Measurements from ENCODE around the genes DUSP28 and GPR35.

DNA sequence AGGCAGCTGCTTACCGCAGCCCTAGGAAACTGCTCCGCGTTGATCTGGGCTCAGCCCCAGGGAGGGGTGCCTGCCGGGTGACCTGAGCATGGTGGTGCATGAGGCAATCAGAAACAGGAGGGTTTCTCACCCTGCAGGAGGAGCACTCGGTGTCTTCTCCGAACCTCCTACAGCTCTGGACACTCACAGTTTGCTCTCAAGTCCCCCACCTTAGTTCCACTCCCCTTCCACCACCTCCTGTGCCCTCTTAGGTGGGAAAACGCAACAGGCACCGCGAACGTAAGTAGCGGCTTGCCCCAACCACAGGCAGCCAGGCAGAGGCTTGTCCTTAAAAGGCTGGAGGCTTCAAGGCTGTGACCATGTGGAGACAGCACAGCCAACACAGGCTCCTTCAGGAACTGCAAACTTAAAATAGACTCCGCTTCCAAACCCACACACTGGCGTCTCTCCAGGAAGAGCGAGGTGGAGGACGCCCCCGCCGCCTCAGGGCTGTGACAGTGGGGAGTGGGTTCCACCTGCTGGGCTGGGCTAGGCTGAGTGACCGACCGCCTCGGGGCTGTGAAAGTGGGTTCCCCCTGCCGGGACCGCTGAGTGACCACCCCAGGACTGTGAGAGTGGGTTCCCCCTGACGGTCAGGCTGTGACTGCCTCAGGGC lies 71.6 kb downstream of the NDUFA10 start:
- RRBS: no CpG with 5 or more reads among the region's 23 CpGs

DNA sequence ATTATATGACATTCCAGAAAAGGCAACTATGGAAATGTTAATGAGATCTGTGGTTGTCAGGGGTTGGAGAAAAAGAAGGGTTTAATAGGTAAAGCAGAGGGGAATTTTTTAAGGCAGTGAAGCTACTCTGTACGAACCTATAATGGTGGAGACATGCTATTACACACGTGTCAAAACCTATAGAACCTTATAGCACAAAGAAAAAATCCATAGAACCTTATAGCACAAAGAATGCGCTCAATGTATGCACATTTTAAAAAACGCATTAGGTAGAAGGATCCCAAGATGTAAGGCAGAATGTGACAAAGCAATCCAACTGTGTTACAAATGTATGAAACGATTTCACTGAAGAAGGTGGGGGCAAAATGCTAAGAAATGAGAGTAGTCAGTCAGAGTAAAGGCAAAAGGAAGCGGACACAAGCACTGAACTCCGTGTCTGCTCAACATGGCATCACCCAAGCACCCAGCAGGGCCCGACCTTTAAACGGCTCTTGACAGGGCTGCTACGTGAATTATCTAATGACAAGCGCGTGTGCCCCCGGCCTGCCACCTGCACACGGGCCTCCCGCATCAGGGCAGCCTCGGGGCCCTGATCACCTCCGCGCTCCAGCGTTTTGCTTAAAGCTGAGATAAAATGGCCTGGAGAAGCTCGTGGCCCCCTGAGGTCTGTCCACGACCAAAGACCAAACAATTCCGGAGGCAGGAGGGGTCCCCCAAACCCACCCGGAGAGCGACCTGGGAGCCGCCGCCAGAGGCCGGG lies 574 bp downstream of the NDUFA10 start:
- RRBS: 6% methylated on average over 1 of the region's 27 CpGs

- RRBS: 8% methylated on average over 4 of the region's 27 CpGs
These were observed 40.3 kb downstream of the COPS9 start for GRCh38 chr2:240095759-240096243.

GRCh38 chr2:240236302-240236928 lies 96.0 kb upstream of the OTOS start:
- RRBS: 20% methylated on average over 2 of the region's 9 CpGs

GRCh38 chr2:240453930-240454953 lies 18.8 kb downstream of the GPC1 start:
- RRBS: 33% methylated on average over 6 of the region's 55 CpGs

- RRBS: 68% methylated on average over 20 of the region's 49 CpGs
These were observed 30.3 kb downstream of the GPC1 start for GRCh38 chr2:240465338-240466598.

DNA sequence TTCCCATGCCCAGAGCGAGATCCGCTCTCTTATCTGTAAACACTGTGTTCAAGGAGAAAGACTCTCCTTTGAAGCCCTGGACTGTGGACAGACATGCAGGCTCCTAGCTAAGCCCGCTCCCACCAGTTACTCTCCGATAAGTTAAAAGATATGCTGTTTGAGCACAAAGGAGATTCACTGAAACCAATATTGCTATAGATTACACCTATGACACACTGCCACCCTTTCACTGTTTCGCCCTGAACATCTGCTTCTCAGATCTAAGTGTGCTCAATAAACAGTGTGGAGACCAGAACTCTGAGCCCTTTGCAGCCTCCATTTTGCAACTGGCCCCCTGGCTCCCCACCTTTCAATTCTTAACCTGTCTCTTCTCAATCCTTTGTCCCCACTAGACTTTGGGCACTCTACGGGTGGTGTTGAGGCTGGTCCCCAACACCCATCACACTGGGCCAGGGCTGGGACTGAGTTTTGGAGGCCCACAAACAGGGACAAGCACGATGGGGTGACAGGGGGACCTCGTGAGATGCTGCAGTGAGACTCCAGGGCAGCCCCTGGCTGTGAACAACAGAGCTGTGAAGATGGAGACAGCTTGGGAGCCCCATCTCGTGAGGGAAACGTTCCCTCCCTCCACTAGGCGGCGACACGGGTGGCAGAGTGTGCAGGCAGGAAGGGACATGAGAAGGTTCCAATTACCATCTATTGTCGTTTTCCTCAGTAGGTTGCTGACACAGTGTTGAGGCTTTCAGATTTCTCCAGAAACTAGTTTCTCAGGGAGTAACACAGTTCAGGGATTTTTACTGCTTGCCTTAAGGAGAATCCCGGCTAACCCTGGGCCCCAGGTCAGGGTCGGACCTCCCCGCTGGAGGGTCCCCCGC lies 1.2 kb downstream of the ANKMY1 start:
- RRBS: 45% methylated on average over 2 of the region's 18 CpGs

GRCh38 chr2:240560061-240561140 lies at the start of gene DUSP28:
Gene DUSP28, plus strand, starts transcription at chr2:240560357.
- RRBS: under 1% methylated on average over 52 of the region's 127 CpGs

DNA sequence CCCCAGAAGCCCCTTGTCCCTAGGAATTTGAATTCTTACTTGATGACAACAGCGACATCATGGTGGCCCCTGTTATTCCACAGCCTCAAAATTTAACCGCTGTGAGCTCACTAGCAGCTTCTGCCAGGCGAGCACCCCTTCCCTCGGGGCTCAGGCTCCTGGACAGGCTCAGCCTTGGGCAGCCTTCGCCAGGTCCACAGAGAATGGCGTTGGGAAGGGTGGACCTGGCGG lies 914 bp upstream of the RNPEPL1 start:
- RRBS: no CpG with 5 or more reads among the region's 7 CpGs

- RRBS: no CpG with 5 or more reads among the region's 15 CpGs
These were observed 7.6 kb upstream of the CAPN10 start for GRCh38 chr2:240578787-240579487.

DNA sequence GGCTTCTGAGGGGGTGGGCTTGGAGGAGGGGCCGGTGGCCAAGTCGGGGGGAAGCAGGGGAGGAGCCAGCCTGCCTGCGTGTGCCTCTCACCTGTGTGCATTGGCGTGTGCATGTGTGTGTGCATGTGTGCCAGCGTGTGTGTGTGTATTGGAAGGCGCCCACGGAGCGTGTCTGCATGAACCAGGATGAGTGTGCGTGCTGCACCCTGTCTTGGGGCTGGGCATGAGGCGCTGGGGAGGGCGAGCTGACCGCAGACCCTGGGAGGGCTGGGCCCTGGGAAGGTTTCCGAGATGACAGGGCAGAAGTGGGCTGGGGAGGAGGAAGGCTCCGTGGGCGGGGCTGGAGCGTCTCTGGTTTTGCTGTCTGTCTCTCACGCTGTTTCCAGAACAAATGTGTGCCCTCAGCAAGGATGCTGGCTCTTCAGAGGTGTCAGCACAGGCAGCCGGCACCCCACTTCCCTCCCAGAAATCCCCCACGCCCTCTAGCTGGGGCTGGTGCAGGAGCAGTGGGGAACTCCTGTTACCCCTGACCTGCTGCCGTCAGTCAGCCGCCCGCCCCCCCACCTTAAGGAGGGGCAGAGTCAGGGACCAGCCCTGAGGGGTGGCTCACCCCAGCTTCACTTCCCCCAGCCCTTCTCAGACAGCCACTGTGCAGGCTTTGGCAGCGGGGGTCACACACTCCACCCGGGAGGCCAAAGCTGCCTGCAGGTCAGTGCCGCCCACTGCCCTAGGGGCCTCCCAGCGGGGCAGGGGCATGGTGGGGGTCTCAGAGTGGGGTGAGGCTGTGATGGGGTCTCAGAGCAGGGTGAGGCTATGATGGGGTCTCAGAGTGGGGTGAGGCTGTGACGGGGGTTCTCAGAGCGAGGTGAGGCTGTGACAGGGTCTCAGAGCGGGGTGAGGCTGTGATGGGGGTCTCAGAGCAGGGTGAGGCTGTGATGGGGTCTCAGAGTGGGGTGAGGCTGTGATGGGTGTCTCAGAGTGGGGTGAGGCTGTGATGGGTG lies at the start of gene GPR35:
Gene GPR35, plus strand, starts transcription at position 620 of the 1,001 bp plus-strand sequence.
- RRBS: no CpG with 5 or more reads among the region's 29 CpGs

- RRBS: no CpG with 5 or more reads among the region's 16 CpGs
These were observed 2.8 kb upstream of the MAB21L4 start for GRCh38 chr2:240898741-240899195.

DNA sequence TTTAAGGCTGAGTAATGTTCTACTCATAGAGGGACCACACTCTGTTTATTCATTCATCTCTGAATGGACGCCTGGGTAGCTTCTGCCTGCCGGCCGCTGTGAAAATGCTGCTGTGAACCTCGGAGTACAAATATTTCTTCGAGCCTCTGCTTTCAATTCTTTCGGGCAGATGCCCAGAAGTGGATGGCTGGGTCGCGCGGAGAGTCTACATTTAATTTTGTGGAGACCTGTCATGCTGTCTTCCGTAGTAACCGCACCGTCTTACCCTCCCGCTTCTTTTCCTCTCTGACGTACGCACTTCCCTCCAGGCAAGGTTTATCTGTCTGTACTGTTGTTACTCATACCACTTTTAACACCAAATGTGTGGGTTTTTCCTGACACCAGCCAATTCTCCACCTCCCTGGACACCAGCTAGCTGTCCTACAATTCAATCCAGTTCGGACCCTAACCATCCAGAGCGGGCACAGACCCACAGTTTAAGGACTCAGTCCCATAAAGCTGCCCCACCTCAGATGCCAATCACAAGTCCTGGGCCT lies 5.8 kb downstream of the CROCC2 start:
- RRBS: no CpG with 5 or more reads among the region's 17 CpGs

GRCh38 chr2:240921305-240921774 lies 15.2 kb downstream of the CROCC2 start:
- RRBS: no CpG with 5 or more reads among the region's 12 CpGs

DNA sequence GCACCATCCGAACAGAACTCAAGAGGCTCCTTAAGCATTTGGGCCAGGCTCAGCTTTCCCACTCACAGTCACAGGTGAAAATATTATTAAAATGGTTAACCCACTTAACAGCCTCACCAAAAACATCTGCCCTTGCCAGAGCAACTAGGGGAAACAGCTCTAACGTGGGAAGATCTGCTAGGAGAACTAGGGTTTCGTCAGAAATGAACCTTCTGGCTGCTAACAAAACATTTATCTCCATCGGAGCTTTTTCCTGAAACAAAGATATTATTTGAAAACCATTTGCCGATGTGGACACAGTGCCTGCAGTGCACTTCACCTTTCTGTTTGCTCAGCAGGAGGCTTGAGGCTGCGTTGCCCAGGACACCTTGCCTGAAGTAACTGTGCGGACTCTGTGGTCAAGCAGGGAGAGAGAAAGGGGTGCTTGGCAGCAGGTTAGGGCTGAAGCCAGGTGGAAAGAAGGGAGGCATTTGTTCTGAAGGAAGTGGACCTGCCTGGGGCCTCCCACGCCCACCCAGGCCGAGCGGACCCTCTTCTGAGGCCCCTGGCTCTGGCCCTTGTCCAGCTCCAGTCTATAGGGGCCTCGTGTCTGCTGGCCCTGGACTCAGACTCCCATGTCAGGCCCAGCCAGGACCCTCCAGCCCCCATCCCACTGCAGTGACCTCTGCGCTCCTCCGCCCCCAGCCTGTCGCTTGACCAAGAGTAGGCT lies 2.3 kb downstream of the SNED1 start:
- RRBS: no CpG with 5 or more reads among the region's 14 CpGs

DNA sequence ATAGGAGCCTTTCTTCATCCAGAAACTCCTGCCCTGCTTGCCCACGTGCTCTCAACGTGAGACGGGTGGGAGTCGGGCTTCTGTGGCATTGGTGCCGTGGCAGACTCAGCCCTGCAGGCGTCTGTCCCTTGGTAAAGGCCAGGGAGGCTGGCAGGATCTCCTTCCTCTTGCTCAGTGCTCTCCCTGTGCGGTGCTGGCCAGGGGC lies 40.1 kb downstream of the SNED1 start:
- RRBS: no CpG with 5 or more reads among the region's 7 CpGs

- RRBS: no CpG with 5 or more reads among the region's 5 CpGs
These were observed 17.3 kb downstream of the MTERF4 start for GRCh38 chr2:241084652-241085296.

DNA sequence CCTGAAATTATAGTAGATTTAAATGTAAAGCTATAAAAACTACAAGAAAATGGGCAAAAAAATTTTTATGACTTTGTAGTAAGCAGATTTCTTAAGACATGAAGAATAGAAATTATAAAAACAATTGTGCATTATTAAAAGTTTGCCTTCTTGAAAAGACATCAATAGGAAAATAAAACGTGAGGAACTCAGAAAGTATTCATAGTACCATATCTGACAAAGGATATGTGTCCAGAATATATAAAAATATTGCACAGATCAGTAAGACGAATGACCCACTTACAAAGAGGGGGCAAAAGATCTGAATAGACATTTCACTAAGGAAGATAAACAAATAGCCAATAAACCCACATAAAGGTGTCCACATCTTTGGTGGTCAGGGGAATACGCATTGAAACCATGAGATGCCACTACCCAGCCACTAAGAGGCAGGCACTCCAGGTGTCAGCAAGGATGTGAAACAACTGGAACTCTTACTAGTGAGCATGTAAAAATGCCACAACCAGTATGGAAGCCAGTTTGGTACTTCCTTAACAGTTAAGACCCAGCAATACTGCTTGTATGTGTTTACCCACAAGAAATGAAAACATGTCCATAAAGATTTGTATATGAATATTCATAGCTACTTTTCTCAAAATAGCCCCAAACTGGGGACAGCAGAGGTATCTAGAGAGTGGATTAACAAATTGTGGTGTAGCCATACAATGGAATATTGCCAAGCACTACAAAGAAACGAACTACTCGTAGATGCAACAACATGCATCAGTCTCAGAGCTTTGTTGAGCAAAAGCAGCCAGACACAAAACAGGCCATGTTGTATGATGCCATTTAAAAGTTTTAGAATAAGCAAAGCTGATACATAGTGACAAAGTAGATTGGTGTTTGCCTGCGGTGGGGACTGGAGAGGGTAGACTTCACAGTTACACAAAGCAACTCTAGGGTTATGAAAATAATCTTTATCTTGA lies 16.6 kb downstream of the SEPTIN2 start:
- RRBS: no CpG with 5 or more reads among the region's 6 CpGs

GRCh38 chr2:241359753-241360086 lies 3.6 kb downstream of the FARP2 start:
- RRBS: no CpG with 5 or more reads among the region's 4 CpGs

GRCh38 chr2:241382660-241383849 lies 27.0 kb downstream of the FARP2 start:
- RRBS: no CpG with 5 or more reads among the region's 17 CpGs

Measured in brain (tissue), 1 donor.